Colon Carcinoma Metastatic in the Lung (tissue), 2 donors: ENCODE measurements around the gene NR2E1.

- PRO-cap, 2 experiments, result no peak in any of the 2 experiments
Observed at GRCh38 chr6:107442534-107443024, 16.8 kb downstream of the PDSS2 start.

DNA sequence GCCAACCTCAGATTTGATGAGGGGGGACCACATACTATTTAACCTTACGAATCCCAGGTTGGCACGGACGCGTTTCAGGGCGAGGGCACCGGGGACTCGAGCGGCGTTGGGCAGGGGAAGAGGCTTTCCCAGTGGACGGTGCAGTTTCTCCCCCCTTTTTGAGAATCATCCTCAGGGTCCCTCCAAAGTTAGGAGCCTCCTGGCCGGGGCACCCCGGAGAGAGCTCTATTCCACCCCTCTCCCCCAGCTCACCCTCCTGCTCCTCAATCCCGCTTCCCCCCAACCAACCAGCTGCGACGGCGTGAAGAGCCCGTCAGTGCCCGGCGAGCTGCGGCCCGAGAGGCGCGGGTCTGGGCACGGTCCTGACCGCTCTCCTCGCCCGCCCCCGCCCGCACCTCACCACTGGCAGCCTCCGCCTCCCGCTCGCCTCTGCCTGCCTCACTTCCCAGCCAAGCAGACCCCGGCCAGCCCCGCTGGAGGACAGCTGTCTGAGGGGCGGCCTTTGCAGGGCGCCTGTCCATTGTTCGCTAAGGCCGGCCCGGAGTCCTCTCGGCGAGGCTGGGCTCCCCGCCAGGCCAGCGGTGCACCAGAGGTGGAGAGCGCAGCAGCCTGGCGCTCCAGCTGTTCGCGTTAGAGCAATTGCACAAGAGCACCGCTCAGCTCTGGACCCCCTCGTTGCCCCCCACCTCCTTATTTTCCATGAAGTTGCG is 1.1 kb downstream of the SOBP start:
- PRO-cap, 2 experiments, result no peak in any of the 2 experiments

DNA sequence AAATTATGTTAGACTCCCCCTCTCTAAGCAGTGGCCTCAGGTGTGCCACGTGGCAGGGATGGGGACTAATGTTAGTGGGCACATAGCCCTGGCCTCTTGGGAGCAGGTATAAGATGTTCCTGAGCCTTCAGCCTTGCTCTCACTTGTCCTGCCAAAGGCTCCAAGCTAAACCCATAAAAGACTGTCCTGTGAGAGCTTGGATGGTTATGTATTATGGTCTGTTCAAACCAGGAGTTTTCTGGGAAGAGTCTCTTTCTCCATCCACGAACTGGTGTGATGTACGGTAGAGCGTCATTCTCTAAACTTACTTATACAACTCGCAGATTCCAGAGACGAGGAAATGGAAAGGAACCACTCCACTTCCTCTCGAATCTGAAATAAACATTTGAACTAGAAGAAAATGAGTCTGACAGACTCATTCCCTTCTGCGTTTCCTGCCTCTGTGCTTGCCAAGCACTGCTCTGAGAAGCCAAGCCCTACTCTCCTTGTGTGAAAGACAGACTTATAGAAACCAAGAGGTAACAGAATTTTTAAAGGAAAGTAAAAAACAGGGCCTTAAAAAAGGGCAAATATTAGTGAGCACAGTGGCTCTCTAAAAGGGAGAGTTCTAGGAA is 5.3 kb downstream of the SOBP start:
- PRO-cap, 2 experiments, result no peak in any of the 2 experiments

GRCh38 chr6:107539492-107539787 is 49.5 kb downstream of the SOBP start:
- PRO-cap, 2 experiments, result no peak in any of the 2 experiments

- PRO-cap, 2 experiments, result no peak in any of the 2 experiments
Observed at GRCh38 chr6:107618796-107619155, 128.9 kb downstream of the SOBP start.

GRCh38 chr6:107815891-107816230 is 8.3 kb downstream of the SCML4 start:
- PRO-cap, 2 experiments, result no peak in any of the 2 experiments

DNA sequence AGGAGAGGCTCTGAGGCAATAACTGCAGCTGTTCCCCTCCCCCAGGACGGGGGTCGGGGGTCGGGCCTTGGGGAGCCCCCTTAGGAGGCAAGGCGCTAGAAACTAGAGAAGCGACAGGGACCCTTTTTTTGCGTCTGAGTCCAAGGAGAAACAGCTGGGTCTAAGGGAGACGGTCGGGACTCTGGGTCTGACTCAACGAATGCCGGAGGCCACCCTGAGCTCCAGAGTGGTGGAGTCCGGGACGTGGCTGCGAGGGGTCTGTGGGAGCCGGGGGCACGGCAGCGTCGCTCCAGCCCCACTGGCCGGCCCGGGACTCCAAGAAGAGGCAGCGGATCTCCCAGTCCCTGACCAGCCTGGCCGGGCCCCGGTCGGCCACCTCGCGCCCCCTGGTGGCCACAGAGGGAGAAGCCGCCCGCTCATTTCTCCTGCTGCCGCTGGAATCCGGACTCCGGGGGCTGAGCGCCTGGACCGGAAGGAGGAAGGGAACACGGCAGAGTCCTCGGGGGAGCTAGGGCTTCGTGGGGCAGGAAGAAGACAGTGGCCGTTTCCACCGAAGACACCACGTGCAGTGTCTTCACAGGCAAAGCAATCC is 24.0 kb upstream of the SCML4 start:
- PRO-cap, 2 experiments, result peak in 2 of 2 experiments; most common plus-strand start position 493 of the sequence (in 2); most common minus-strand start position 319 of the sequence (in 1)

DNA sequence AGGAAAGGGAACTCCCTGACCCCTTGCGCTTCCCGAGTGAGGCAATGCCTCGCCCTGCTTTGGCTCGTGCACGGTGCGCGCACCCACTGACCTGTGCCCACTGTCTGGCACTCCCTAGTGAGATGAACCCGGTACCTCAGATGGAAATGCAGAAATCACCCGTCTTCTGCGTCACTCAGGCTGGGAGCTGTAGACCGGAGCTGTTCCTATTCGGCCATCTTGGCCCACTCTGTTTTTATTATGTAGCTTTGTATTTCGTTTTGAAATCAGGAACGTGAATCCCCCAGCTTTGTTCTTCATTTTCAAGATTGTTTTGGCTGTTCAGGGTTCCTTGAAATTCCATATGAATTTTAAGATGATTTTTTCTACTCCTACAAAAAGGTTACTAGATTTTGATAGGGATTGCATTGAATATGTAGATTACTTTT is 36.4 kb upstream of the SCML4 start:
- PRO-cap, 2 experiments, result peak in 1 of 2 experiments; most common minus-strand start position 231 of the sequence (in 1)

- PRO-cap, 2 experiments, result no peak in any of the 2 experiments
Observed at GRCh38 chr6:108068158-108069090, 6.1 kb downstream of the OSTM1 start.

DNA sequence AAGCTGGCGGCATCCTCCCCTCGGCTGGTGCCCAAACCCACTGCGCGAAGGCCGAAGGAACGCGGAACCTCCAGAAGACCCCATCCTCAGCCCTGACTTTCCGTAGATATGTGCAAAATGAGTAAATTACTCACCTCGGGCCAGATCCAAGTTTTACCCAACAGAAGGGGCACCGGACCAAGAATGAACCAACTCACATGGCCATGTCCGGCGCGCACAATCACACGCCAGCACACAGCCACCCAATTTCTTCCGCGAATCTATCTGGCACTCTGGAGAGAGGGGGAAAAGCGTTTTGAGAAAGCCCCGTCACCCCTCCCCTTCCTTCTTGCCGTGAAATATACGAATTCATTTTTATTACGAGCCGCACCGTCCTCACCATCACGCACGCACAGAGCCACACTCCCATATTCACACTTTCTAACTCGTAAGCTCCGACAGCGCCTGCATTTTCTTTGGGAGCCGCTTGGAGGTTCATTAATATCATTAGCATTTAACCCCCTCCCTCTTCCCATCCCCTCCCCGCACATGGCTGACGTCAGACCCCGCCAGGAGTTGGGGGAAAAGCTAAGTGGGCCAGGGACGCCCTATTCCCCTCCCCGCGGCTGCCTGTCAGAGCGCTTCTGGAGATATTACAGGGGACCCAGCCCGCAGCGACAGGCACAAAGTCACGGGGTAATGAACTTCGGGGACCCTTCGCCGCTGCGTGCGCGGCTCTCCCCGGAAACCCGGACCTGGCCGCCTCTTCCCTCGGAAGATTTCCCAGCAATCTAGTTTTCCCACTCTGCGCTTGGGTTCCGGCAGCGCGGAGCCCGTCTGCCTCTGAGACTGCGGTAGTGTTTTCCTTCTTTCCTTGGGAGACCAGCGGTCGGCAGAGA is at the start of gene NR2E1:
Gene NR2E1, plus strand, starts transcription at position 590 of the 878 bp plus-strand sequence.
- PRO-cap, 2 experiments, result no peak in any of the 2 experiments

GRCh38 chr6:108561354-108561577 is 549 bp downstream of the FOXO3 start:
- PRO-cap, 2 experiments, result no peak in any of the 2 experiments

GRCh38 chr6:108564883-108565862 is 4.5 kb downstream of the FOXO3 start:
- PRO-cap, 2 experiments, result no peak in any of the 2 experiments

DNA sequence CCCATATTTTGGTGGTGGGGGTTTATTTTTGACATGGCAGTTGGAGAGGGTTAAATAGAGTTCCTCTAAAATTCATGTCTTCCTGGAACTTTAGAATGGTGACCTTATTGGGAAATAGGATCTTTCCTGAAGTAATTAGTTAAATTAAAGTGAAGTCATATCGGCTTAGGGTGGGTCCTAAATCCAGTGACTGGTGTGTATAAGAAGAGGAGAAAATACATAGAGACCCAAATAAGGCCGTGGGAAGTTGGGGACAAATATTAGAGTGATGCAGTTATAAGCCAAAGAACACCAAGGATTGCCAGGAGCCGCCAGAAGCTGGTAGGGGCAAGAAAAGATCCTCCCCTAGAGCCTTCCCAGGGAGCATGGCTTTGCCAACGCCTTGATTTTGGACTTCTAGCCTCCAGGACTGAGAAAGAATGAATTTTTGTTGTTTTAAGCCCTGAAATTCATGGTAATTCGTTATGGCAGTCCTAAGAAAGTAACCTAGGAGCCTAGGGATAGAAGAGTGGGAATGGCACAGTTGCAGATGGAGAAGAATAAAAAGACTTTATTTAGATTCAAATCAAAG is 10.7 kb downstream of the FOXO3 start:
- PRO-cap, 2 experiments, result no peak in any of the 2 experiments

GRCh38 chr6:108592448-108593482 is 32.0 kb downstream of the FOXO3 start:
- PRO-cap, 2 experiments, result no peak in any of the 2 experiments

GRCh38 chr6:108620820-108621694 is 60.3 kb downstream of the FOXO3 start:
- PRO-cap, 2 experiments, result no peak in any of the 2 experiments

DNA sequence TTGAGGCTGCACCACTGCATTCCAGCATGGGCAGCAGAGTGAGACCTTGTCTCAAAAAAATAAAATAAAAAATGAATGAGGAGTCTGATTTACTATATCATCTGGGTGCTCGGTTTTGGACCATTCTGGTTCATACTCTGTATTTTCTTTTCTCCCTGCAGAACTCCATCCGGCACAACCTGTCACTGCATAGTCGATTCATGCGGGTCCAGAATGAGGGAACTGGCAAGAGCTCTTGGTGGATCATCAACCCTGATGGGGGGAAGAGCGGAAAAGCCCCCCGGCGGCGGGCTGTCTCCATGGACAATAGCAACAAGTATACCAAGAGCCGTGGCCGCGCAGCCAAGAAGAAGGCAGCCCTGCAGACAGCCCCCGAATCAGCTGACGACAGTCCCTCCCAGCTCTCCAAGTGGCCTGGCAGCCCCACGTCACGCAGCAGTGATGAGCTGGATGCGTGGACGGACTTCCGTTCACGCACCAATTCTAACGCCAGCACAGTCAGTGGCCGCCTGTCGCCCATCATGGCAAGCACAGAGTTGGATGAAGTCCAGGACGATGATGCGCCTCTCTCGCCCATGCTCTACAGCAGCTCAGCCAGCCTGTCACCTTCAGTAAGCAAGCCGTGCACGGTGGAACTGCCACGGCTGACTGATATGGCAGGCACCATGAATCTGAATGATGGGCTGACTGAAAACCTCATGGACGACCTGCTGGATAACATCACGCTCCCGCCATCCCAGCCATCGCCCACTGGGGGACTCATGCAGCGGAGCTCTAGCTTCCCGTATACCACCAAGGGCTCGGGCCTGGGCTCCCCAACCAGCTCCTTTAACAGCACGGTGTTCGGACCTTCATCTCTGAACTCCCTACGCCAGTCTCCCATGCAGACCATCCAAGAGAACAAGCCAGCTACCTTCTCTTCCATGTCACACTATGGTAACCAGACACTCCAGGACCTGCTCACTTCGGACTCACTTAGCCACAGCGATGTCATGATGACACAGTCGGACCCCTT is 102.9 kb downstream of the FOXO3 start:
- PRO-cap, 2 experiments, result no peak in any of the 2 experiments

DNA sequence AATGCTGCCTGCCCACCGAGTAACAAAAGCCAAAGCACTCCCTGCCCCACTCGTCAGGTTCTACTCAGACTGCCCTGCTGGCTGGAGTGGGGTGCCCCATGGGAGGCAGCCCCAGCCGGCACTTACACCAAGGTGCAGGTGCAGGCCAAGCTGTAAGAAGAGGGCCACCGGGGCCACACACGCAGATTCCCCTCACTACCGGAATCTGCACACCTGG is 112.3 kb downstream of the FOXO3 start:
- PRO-cap, 2 experiments, result no peak in any of the 2 experiments

GRCh38 chr6:108673374-108673910 is 112.7 kb downstream of the FOXO3 start:
- PRO-cap, 2 experiments, result peak in 1 of 2 experiments; most common minus-strand start chr6:108673713 (in 1)

DNA sequence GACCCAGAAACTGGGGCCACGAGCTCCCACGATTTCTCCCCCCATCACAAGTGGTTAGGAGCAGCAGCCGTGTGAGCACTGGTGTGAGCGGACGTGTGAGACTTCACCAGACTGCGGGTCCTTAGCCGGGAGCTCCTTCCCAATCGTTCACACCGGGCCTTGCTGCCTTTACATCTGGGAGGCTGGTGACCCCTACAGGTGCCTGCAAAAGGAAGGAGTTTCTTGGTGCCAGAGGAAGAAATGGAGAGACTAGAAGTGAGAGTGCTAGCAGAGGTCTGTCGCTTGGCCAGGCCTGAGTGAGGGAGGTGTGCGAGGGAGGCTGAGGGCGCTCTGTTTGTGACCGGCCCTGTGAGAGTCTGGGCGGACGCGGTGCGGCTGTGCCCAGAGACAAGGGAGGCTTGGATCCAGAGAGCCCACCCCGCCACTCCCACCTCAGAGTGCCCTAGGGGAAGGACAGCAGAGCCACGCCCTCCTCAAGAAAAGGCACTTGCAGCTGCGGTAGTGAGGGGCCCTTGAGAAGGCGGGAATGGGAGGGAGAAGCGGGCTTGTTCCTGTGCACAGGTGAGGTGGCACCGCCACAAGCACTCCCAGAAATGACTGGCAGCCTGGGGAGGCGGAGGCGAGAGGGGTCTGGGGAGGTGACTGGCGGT is 10.0 kb upstream of the ARMC2 start:
- PRO-cap, 2 experiments, result no peak in any of the 2 experiments

GRCh38 chr6:108948398-108949112 is 100.3 kb downstream of the ARMC2 start:
- PRO-cap, 2 experiments, result peak in 1 of 2 experiments; most common plus-strand start chr6:108948647 (in 1); most common minus-strand start chr6:108948553 (in 1)